ENCODE results near the gene TRNP1.

- PRO-cap, 8 experiments = peak in 1 of 8 experiments; most common plus-strand start chr1:26225320 (in 1); most common minus-strand start chr1:26225202 (in 1)
These were observed 8.9 kb upstream of the CEP85 start for GRCh38 chr1:26224973-26225702.

DNA sequence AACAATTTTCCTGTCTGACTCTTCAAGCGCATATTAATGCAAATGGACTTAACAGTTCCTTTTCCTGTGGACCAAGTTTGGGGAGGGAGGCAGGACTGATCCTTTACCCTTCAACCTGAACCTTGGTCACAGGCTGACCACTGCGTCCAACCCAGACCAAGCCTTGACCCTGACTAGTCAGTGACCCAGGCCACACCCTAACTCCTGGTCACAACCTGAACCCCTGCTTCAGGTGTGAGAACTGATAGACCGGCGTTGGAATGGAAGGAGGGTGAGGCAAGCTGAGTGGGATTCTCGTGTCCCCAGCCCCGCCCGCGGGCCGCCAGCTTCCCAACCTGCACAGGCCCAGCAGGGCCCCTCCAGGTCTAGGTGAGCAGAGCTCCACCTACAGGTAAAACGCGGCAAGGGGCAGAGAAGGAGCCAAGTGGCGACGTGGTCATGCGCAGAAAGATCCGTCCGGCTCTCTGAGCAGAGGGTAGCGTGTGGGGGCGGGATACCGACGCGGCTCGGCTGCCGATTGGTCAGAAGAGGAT, 372 bp upstream of the CEP85 start:
- PRO-cap, 8 experiments = peak in 6 of 8 experiments; most common minus-strand start position 466 of the sequence (in 5)

GRCh38 chr1:26278180-26278829, 1.6 kb upstream of the SH3BGRL3 start:
- PRO-cap, 8 experiments = peak in 1 of 8 experiments; most common minus-strand start chr1:26278620 (in 1)

- PRO-cap, 8 experiments = peak in 7 of 8 experiments; most common plus-strand start chr1:26285010 (in 5); most common minus-strand start chr1:26284890 (in 6)
These were observed 4.8 kb downstream of the SH3BGRL3 start for GRCh38 chr1:26284315-26285408.

GRCh38 chr1:26290215-26290592, 10.3 kb downstream of the SH3BGRL3 start:
- PRO-cap, 8 experiments = peak in 7 of 8 experiments; most common plus-strand start chr1:26290456 (in 6)

DNA sequence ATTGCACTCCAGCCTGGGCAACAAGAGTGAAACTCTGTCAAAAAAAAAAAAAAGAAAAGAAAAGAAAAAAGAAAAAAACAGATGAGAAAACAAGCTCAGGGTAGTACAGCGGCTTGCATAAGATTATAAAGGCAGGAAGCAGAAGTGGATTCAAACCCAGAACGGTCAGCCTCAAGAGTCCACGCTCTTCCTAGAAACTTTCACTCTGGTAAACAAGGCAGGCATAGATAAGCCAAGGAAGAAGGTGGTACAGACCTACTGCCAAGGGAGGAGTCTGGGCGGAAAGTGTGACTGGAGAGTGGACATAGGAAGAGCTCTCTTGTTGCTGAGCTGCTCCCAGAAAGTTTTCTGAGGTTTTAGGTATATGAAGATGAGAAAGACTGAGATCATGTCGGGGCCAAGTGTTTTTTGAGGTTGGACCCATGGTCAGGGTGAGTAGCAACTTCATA, 1.8 kb upstream of the UBXN11 start:
- PRO-cap, 8 experiments = no peak in any of the 8 experiments

- PRO-cap, 8 experiments = no peak in any of the 8 experiments
These were observed 1.2 kb upstream of the LIN28A start for GRCh38 chr1:26409278-26409906.

- PRO-cap, 8 experiments = peak in 8 of 8 experiments; most common plus-strand start chr1:26501128 (in 6); most common minus-strand start chr1:26500982 (in 4)
These were observed 28.5 kb upstream of the RPS6KA1 start for GRCh38 chr1:26500781-26501771.

DNA sequence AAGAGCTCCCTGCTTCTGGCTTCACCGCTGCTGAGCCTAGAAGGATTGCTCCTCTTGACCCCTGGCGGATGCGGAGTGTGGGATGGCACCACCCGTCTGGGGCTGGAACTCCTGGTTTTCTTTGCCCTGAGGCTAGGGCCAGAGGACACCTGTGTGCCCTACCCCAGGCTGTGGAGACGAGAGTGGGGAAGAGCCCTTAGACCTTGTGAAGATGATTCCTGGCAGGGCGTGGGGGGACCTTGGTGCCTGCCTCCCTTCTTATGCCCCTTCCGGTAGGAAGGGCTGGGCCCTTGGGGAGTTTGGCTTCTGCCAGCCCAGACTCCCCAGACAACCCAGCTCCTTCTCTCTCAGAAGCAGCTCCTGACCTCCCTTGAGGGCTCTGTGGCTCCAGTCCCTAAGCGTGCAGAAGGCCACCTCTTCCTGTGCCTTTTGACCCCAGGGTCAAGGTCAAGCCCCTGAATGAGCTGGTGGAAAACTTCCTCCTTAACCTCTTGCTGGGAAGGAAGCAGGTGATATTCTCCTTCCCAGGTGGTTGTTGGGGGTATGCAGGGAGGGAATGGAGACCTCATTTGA, 919 bp downstream of the RPS6KA1 start:
- PRO-cap, 8 experiments = no peak in any of the 8 experiments

DNA sequence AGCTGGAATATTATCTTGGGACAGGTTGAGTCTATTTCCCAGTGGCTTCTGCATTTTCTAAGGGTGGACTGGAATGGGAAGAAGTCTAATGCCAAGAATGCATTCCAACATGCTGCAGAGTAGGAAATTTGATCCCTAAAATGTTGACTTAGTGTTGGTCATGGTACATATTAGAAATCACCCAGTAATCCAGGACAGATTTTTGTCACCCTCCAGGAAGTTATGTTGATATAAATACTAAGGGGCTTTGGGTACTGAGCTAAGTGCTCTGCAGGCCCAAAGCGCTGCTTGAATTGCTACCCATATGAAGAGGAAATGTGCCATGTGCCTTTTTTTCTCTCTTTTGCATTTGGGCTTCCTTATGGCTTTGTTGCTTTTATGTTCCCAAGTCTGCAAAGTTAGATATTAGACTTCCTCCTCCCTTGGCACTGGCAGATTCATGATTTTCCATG, 10.0 kb downstream of the ARID1A start:
- PRO-cap, 8 experiments = no peak in any of the 8 experiments

- PRO-cap, 8 experiments = no peak in any of the 8 experiments
These were observed 35.4 kb downstream of the ARID1A start for GRCh38 chr1:26731099-26731769.

DNA sequence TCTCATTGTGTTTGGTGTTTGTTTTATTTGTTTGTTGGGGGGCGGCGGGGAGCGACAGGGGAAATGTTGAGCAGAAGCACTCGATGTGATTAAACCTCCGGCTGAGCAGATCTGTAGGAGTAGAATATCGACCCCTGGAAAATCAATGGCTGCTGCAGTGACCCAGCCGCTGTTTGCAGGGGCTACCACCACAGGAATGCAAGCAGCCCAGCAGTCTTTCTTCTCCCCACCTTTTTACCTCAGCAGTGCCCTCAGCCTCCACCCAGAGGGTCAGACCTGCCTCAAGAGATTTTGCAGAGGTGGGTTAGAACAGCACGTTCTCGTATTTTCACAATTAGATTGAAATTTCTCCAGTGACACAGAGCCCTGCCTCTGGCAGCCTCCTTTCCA, 38.4 kb upstream of the PIGV start:
- PRO-cap, 8 experiments = peak in 1 of 8 experiments; most common plus-strand start position 289 of the sequence (in 1)

GRCh38 chr1:26768666-26769291, 19.0 kb upstream of the PIGV start:
- PRO-cap, 8 experiments = no peak in any of the 8 experiments

DNA sequence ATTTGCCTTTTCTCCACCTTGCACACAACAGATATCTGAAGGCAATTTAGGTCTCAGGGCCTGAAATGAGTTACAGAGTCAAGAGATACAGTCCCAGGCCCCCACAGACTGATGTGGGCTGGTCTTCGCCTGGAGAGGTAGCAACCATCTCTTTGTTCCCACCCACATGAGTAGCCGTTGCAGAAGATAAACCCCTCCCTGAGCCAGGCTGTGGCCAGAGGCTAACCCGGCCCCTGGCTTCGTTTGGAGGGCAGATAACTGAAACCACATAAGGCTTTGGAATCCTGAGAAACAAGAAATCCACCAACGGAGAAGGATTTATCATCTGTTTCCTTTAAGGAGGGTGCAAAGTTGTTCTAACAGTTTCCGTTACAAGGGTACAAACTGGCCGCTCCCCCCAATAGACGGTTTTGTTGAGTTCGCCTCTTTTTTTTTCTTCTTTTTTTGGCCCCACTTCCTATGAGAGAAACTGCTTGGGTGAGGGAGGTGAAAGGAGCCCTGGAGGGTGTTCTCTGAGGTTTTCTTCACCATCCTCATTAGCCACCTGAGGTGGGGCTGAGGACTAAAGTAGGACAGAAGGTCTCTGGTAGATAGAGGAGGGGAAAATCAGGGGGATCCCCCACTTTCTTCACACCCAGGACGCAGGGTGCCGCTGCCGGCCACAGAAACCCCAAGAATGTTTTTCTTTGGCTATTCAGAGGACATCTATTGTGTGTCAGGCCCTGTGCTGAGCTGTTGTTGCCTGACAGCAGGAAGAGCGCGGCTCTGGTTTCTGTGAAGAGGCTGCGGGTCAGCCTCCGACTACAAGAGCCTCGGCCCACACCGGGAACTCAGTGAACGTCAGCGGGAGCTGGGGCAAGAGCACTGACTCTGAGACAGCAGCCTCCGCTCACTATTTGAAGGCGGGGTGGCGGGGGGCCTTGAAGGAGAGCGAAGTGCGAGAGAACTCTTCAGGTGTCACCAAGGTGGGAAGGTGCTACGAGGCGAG, 614 bp upstream of the PIGV start:
- PRO-cap, 8 experiments = peak in 8 of 8 experiments; most common plus-strand start position 833 of the sequence (in 8); most common minus-strand start position 678 of the sequence (in 7)

- PRO-cap, 8 experiments = no peak in any of the 8 experiments
These were observed 5.9 kb downstream of the ZDHHC18 start for GRCh38 chr1:26832285-26832976.

GRCh38 chr1:26850143-26850837, 12.7 kb upstream of the SFN start:
- PRO-cap, 8 experiments = no peak in any of the 8 experiments

DNA sequence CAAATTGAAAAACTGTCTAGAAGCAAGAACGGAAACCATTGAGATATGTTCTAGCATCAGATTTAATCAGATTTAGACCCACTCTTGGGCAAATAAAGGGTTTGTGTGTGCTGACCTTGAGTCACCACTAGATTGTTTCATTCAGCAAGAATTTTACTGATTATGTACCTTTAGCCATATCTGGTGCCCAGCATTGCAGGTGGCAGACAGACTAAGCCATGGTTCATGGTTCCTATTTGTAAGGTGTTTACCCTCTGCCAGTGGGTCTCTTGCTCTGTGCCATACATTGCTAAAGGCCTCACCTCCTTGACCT, 1.4 kb downstream of the NUDC start:
- PRO-cap, 8 experiments = no peak in any of the 8 experiments

GRCh38 chr1:26993188-26994028, at the start of gene TRNP1:
Gene TRNP1, plus strand, starts transcription at chr1:26993692.
- PRO-cap, 8 experiments = peak in 7 of 8 experiments; most common plus-strand start chr1:26993692 (in 6); most common minus-strand start chr1:26993536 (in 3)

DNA sequence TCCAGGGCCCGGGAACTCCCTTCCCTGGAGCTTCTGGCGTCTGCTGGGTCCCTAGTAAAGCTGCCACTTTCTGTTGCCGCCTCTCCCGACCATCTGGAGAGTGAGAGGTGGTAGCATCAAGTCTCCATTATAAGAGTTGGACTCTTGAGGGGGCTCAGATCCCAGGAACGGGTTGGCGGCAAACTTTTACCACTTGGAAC, 1.1 kb downstream of the TRNP1 start:
- PRO-cap, 8 experiments = no peak in any of the 8 experiments

- PRO-cap, 8 experiments = no peak in any of the 8 experiments
These were observed 1.7 kb downstream of the TRNP1 start for GRCh38 chr1:26995134-26995645.

Data from peripheral blood mononuclear cell (primary cell).